Choroid plexus epithelial cell (primary cell): Measurements from ENCODE around the genes ZNF256, ZSCAN1, ZNF135, ZSCAN22 and ZNF837.

DNA sequence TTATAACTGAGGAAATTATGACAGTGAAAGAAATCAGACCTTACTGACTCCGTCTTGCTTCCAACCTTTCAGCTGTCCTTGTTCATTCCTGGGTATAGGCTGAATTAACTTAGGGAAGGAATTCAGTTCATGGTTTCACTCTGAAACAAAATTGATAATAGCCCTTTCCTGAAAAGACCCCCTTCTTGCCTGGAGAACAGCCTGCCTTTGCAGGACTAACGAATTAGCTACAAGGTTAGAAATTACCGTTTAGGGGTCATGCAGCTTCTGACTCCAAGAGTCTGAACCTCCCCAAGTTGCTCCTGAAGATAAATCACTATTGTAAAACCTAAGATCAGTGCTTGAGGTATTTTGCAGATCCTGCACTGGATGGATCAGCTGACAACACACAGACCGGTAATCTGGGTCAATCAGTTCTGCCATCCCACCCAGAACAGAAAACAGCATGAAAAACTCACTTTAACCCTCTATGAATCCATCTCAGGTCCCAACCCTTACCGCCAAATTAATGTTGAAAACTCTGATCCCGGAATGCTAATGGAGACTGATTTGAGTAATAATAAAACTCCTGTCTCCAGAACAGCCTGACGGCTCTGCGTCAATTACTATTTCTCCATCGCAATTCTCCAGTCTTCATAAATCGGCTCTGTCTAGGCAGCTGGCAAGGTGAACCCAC is 728 bp downstream of the ZNF417 start:
- RRBS: no CpG with 5 or more reads among the region's 10 CpGs

- RRBS: 1% methylated on average over 8 of the region's 65 CpGs
These were observed at the start of gene ZNF256 for GRCh38 chr19:57946951-57947934. Gene ZNF256 (minus strand): TSS chr19:57947706.

DNA sequence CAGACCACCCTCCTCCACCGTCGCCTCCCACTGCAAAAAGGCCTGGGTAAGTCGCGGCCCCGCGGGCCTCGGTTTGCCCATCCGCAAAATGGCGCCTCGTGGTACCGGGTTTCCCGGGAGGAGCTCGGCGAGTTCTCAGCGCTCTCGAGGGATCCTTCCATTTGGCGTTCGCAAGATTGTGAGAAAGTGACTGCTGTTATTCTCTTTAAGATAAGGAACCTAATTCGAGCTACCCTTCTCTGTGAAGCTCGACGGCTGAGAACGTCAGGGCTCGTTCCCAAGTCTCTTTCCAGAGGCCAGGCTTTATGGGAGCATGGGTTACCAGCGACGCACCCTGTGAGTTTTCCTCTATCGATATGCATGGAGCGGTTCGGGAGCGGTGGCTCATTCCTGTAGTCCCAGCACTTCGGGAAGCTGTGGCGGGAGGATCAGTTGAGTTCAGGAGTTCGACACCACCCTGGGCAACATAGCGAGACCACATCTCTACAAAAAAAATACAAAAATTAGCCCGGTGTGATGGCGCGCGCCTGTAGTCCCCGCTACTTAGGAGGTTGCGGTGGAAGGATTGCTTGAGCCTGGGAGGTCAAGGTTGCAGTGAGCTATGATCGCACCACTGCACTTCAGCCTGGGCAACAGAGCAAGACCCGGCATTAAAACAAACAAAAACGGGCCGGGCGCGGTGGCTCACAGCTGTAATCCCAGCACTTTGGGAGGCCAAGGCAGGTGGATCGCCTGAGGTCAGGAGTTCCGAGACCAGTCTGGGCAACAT is 565 bp upstream of the ZNF606 start:
- RRBS: 0% methylated on average over 4 of the region's 47 CpGs

- RRBS: 3% methylated on average over 16 of the region's 112 CpGs
These were observed at the start of gene ZSCAN1 for GRCh38 chr19:58033673-58034655. Gene ZSCAN1 (plus strand): TSS chr19:58034025.

DNA sequence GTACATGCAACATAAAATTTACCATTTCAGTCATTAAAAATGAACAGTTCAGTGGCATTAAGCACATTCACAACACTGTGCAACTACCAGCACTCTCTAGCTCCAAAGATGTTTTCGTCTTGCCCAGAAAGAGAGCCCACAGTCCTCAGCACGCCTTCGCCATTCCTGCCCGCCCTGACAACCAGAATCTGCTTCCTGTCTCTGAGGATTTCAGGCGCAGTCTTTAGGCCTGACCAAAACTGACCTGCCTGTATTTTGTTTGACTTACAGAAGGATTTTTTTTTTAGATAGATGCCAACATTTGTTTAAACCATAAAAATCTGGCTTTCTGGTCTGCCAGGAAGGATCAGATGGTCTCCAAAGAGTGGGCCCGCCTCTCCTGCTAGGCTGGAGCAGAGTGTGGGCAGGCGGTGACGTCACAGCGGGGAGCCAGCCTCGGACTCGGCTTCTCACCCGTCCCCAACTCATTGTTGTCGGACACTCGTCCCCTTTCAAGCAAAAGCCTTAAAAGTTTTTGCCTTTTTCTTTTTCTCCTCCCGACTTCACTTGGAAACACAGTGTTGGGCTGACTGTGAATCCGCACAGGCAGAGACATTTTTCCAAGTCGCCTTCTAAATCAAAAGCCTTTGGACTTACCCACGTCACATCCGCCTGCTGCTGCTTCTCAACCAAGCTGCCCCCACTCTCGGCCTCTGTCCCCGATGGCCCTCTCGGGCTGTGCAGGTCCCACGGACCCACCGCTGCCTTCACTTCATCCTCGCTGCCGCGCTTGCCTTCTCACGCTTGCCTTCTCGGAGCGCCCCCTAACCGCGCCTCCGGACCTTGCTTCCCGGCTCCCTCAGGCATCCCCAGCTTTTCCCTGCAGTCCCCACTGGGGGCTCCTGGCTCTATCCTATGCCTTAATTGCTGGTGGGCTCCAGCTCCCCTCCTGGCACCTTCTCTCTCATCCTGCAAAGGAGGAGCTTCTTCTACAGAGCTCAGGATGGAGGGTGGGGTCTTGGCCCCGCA is 4.2 kb upstream of the ZNF135 start:
- RRBS: no CpG with 5 or more reads among the region's 35 CpGs

DNA sequence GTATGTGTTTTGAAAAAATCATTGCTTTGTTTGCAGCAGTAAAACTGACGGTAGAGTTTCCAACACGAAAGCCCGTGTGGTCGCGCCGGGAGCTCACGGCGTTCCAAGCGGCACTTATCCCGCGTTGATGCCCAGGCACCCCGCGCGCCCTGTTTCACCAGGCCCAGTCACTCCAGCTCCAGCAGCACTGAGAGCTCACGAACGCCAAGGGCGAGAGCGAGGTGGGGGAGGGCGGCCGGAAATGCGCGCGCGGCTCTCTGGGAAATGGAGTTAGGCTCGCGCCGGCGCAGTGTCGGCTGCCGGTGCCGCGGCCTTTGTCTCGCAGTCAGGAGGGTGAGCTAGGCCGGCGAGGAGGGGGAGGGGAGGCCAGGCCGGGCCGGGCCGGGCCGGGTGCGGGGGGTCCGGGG is at the start of gene ZNF135:
Gene ZNF135 (plus strand): TSS at position 305 of the 407 bp plus-strand sequence.
- RRBS: 3% methylated on average over 14 of the region's 41 CpGs

- RRBS: 18% methylated on average over 27 of the region's 83 CpGs
These were observed 636 bp downstream of the ZNF135 start for GRCh38 chr19:58059385-58060451.

- RRBS: no CpG with 5 or more reads among the region's 3 CpGs
These were observed 895 bp upstream of the ZNF274 start for GRCh38 chr19:58181959-58182373.

GRCh38 chr19:58212496-58213005 is 16.2 kb upstream of the ZNF544 start:
- RRBS: no CpG with 5 or more reads among the region's 12 CpGs

- RRBS: no CpG with 5 or more reads among the region's 15 CpGs
These were observed 16.1 kb upstream of the ZNF8 start for GRCh38 chr19:58262519-58263250.

DNA sequence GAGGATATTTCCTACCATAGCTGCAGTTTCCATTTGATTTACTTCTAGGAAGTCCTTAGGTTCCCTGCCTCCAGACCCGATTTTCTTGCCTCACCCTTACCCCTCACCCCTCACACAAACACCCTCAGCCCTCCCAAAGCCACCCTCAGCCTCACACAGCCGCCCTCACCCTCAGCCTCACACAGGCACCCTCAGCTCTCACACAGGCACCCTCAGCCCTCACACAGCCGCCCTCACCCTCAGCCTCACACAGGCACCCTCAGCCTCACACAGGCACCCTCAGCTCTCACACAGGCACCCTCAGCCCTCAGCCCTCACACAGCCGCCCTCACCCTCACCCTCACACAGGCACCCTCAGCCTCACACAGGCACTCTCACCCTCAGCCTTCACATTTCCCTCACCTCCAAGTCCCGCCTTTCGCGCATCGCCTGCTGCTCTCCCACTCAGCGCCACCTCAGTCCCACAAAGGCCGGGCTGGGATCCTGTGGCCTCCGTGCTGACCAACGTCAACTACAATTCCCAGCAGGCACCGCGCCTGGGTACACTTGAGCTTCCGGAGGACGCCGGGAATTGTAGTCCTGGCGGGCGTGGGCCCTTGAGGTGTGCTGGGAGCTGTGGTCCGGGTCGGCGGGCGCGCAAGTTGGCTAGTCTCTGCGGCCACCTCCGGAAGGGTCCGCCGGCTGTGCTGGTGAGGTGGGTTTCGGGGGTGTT is at the start of gene ZSCAN22:
Gene ZSCAN22 (plus strand): TSS at position 574 of the 712 bp plus-strand sequence.
- RRBS: 2% methylated on average over 16 of the region's 29 CpGs

- RRBS: 1% methylated on average over 27 of the region's 94 CpGs
These were observed at the start of gene ZNF837 for GRCh38 chr19:58380151-58381252. Gene ZNF837 (minus strand): TSS chr19:58381030.

DNA sequence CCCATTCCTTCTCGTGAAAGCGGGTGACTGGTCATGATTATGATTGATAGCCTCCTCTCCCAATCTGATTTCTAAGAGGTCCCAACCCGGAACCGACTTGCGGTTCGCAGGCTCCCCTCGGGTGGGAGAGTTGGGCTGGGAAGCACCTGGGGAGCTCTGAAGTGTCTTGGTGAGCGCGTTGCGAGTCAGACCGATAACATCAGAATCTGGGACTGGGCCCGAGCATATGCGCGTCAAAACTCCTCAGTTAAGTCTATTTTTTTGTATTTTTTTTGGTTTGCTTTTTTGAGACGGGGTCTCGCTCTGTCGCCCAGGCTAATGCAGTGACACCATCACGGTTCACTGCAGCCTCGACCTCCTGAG is 404 bp upstream of the ZNF837 start:
- RRBS: no CpG with 5 or more reads among the region's 19 CpGs

GRCh38 chr19:58400203-58400645 is 4.8 kb downstream of the RNF225 start:
- RRBS: no CpG with 5 or more reads among the region's 9 CpGs

GRCh38 chr19:58470784-58471273 is 3.9 kb downstream of the ZNF324 start:
- RRBS: no CpG with 5 or more reads among the region's 26 CpGs

DNA sequence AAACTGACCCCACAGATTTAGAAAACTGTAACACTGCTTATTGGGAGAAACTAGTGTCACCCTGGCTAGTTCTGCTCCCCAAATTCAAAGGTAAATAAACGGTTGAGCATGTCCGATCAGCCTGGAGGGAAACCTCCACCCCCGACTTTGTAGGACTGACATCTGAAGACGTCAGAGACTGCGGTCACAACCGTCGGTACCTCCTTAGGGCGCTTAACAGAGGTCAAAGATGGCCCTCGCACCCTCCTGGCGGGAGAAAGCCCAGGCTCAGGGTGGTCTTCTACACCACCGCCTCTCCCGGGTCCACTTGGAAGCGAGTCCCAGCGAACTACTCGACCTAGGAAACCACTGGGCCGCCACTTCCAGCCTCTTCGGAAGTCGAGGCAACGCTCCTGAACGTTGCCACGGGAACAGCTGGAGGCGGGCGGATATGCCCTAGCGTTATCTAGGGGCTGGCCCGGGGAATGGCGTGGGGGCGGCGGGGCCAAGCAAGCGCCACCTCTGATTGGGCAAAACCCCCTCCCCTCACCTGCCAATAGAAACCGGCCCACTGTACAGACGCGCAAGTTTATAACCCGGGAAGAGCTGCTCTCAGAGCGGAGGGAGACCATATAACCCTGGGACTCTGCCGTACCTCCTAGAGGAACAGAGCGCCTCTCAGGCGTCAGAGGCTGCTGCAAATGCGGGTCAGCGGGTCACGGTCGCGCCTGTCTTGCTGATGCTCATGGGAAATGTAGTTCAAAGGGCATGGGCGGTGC is 655 bp upstream of the ZNF446 start:
- RRBS: 5% methylated on average over 5 of the region's 43 CpGs

- RRBS: no CpG with 5 or more reads among the region's 9 CpGs
These were observed 14.1 kb downstream of the SLC27A5 start for GRCh38 chr19:58497640-58498206.

DNA sequence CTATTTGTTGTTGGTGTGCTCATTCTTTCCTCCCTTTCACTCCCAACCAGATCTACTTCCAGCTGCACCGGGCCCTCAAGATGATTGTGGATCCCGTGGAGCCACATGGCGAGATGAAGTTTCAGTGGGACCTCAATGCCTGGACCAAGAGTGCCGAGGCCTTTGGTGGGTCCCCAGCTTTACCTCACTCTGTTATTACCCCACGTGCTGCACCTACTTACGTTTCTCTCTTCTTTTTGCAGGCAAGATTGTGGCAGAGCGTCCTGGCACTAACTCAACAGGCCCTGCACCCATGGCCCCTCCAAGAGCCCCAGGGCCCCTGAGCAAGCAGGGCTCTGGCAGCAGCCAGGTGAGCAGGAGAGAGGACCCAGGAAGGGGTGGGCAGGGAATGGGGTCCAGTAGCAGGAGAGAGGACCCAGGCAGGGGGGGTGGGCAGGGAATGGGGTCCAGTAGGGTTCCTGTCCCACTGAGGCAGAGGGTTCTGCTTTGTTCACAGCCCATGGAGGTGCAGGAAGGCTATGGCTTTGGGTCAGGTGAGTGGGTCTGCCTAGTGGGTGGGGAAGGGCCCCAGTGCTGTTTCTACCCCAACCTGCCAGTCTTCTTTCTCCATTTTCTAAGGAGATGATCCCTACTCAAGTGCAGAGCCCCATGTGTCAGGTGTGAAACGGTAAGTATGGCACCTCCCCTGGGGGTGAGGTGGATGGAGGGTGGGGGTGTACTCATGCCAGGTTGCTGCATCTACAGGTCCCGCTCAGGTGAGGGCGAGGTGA is 4.6 kb downstream of the TRIM28 start:
- RRBS: no CpG with 5 or more reads among the region's 10 CpGs

GRCh38 chr19:58557710-58558089 is 711 bp downstream of the UBE2M start:
- RRBS: no CpG with 5 or more reads among the region's 7 CpGs

DNA sequence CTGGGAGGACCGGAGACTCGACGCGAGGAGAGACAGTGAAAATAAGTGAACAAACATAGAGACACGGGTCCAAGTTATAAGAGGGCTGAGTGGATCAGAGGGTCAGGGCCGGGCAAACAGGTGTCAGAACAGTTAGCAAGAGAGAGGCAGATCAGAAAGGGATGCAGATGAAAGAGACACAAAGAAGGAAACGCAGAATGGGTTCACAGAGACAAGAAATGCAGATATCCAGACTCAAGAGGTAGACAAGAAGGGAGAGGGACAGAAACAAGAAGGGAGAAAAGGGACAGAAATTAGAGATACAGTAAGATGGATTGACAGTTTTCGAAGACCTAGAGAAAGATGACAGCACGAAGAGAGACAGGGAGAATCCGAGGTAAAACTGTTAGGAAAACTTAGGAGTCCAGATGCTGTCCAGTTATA is 745 bp upstream of the MZF1 start:
- RRBS: under 1% methylated on average over 5 of the region's 10 CpGs